Vagina (tissue), 1 donor: ENCODE measurements around a stretch of chr7.

DNA sequence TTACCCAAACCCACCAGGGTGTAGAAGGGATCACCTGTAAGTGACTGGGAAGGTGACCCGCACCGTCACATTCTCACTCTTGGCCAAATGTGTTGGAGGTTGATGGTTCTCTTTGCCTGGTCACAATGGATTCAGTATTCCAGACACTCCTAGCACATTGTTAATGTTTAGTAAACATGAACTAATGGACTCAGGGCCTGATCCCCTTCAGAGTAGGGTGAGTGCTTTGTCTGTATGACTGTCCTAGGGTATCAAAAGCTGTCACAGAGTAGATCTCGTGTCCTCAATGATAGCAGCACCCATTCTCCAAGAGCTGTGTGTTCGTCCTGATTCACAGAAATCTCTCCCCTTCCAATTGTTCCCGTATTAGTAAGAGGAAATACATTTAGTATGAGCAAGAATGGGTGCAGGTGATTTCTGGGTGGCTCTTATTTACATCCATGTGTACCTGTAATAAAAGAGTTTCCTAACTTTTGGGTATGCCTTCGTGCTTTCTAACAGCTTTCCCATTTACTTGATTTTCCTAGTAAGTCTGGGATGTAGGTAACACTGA lies 4.6 kb downstream of the EEPD1 start:
- PRO-cap: no peak
- RAMPAGE, long total RNA: no peak

- PRO-cap: no peak
- RAMPAGE, long total RNA: no peak
Measured at GRCh38 chr7:36172737-36173365, 19.8 kb downstream of the EEPD1 start.

GRCh38 chr7:36192662-36193677 lies 39.9 kb downstream of the EEPD1 start:
- PRO-cap: no peak
- RAMPAGE, long total RNA: start-site peak on the plus strand at chr7:36193137-36193191, 9 reads

DNA sequence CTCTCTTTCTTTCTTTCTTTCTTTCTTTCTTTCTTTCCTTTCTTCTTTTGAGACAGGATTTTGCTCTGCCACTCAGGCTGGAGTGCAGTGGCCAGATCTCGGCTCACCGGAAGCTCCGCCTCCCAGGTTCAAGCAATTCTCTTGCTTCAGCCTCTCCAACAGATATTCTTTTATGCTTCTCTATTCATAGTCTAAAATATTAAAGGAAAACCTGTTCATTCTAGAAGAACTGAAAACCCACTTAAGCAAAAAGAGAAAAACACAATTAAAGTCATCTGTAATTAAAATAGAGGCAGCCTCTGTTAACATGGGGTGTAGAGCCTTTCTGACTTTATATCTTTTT lies 127.6 kb downstream of the ANLN start:
- PRO-cap: no peak
- RAMPAGE, long total RNA: no peak

DNA sequence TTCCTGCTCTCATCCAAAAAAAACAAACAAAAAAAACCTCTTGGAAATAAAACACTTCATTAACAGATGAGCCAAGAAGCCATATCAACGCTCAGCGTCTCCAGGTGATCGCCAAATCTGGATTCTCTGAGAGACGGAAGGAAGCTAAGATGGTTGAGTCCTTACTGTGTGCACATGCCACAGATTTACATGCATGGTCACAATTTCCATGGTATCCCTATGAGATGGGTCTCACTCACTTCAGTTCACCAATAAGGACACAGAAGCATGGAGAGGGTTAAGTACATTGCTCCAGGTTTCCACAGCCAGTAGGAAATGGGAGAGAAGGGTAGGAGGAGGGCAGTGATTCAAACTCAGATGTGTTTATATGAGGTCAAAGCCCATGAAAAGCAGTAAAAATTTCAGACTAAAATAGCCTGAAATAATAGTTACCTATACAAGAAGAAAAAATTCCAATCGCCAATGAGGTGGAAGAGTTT lies 934 bp downstream of the AOAH start:
- PRO-cap: no peak
- RAMPAGE, long total RNA: no peak

DNA sequence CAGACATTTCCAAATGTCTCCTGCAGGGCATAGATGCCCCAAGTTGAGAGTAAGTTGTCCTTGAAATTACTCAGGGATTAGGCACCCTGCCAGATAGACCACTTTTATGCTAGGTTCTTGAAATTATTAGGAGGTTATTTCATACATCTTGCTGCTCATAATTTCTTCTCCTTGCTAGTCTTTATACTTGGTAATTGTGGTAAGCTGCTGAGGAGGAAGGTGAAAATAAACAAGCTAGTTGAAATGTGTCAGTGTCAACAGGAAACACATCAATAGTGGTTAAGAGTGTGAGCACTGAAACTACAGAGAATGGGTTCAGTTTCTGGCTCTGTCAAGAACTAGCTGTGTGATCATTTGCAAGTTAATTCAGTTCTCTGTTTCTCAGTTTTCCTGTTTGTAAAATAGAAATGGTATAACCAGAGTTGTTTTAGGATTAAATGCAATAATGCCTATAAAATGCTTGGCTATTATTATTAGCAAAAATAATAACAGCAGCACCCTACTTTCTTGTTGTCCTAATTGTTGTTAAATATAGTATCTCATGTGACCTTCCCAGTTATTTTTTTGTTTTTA lies 63.8 kb upstream of the AOAH start:
- PRO-cap: no peak
- RAMPAGE, long total RNA: no peak

DNA sequence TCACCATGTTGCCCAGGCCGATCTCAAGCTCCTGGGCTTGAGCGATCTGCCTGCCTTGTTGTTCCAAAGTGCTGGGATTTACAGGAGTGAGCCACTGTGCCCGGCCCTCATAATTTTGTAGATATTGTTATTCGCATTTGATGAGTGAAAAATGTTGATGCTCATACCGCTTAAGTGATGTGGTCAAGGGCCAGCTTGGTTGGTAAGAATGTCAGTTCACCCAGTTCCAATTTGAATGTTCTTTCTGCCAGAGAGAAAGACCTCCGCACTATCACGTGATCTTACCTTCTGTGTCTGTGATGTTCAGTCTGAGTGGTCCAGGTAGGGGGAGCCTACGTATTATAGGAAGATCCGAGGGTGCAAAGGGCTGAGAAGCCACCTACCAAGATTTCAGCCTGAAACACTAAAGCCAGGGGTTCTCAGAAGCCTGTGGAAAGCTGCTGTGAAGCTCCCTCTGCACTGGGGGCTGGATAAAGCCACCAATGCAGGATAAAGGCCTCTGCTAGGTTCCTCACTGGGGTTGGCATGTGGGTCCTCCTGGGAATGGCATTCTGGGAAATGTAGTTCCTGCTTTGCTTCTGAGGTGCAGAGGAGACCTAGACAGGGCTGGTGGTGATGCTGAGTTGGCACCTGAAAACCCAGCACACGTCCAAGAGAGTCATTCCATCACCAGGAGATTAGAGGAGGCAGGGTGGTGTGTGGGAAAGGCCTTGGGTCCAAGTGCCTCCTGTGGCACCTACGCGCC lies 64.6 kb upstream of the AOAH start:
- PRO-cap: no peak
- RAMPAGE, long total RNA: no peak

- PRO-cap: no peak
- RAMPAGE, long total RNA: start-site peak on the minus strand at chr7:36947396-36947513, 5 reads
Measured at GRCh38 chr7:36947425-36948335, 223.4 kb upstream of the AOAH start.

DNA sequence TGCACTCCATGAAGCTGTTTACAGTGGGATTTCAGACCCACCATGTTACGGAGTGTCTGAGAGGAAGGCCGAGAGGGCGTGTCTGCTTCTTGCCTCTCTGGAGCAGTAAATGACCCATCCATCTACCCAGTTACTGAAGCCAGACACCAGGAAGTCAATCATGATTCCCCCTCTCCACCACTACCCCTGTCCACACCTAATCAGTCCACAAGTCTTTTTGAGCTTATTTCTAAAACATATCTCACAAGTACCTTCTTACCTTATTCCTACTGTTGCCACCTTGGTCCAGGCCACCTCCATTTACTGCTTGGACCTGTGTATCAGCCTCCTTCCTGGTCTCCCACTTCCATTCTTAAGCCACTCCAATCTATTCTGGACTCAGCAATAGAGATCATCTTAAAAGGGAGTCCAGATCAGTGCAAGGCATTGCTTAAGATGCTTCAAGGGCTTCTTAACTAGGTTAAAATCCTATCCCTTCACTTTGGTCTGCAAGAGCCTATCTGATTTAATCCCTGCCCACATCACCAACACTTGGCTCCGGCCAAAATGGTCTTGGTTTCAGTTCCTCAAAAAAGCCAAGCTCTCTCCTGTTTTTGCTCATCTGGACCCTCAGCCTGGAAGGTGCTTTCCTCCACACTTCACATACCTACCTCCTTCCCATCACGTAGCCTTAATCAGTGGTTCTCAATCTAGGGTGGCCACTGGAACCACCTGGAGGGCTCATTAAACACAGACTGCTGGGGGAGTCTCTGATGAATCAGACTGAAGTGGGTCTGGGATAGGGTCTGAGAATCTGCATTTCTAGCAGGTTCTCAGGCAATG lies 226.7 kb upstream of the AOAH start:
- PRO-cap: no peak
- RAMPAGE, long total RNA: no peak

- PRO-cap: no peak
- RAMPAGE, long total RNA: start-site peak on the minus strand at chr7:37168187-37168300, 10 reads
Measured at GRCh38 chr7:37167749-37168407, 280.8 kb downstream of the ELMO1 start.

- PRO-cap: no peak
- RAMPAGE, long total RNA: no peak
Measured at GRCh38 chr7:37230343-37230616, 218.4 kb downstream of the ELMO1 start.

DNA sequence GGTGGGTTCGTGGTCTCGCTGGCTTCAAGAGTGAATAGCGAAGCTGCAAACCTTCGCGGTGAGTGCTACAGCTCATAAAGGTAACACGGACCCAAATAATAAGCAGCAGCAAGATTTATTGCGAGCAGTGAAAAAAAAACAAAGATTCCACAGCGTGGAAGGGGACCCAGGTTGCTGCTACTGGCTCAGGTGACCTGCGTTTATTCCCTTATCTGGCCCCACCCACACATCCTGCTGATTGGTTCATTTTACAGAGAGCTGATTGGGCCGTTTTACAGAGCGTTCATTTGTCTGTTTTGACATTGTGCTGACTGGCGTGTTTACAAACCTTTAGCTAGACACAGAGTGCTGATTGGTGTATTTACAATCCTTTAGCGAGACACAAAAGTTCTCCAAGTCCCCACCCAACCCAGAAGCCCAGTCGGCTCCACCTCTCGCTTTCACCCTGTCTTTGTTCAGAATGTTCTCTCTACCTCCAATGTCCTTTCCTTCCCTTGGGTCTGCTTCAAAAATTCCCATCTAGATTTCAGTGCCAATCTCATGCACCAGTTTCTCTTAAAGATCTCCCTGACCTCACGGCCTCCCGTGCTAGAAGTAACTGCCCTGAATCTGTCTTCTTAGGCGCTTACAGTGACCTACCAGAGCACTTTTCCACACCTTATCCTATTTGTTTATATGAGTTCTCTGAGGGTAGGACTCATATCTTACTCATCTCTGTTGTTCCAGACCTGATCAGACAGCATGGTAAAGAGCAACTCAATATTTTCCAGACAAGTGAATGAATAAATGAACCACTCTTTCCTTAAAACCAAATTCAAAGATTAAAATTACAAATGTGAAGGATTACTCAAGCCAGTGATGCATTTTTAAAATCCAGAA lies 95.0 kb downstream of the ELMO1 start:
- PRO-cap: unidirectional peak, minus-strand start at position 176 of the sequence
- RAMPAGE, long total RNA: no peak

DNA sequence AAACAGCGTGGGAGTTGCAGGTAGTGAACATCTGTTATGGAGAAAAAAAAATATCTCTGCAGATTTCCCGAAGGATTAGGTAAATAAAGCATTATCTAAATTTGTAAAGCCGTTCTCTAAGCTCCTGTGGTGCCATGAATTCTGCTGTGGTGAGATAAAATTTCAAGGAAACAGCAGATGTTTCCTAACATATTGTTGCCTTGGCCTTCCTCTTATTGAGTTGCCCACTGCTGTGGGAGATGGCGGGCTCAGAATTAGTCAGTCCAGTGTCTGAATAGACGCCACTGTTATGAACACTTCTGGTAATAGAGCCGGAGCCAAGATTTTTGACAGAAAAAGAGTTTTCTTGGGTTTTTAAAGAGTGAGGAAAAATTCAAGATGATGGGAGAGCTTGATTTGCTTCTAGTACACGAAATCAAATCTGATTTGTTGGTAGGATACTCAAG lies 82.6 kb upstream of the ELMO1 start:
- PRO-cap: no peak
- RAMPAGE, long total RNA: no peak

DNA sequence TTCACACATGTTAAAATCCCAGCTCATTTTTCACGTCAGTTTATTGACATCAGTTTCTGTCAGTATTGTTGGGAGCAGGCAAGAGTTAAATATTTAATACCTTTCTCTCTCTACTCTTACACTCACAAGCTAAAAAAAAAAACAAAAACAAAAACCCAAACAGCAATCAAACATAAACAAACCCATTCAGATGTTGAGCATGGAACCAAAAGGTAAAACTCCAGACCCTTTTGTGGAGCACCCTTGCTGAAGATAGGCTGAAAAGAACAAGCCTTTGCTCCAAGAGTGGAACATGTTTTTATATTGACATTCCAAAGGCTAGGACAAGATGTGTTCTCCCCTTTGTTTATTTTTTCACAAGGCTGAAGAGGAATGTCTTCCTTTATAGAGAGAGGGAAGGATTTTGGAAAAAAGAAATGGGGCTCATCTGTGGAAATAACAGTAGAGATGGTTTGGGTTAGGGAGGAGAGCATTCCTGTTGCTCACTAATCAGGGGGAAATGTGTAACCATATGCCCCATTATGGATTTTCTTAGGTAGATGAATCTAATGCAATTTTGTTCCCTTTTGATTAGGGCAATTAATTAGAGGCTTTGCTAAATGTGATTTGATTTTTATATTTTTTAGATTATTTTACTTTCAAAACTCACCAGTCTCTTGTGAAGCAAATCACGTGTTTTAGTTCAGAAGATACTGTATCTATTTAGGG lies 87.2 kb upstream of the ELMO1 start:
- PRO-cap: no peak
- RAMPAGE, long total RNA: no peak

DNA sequence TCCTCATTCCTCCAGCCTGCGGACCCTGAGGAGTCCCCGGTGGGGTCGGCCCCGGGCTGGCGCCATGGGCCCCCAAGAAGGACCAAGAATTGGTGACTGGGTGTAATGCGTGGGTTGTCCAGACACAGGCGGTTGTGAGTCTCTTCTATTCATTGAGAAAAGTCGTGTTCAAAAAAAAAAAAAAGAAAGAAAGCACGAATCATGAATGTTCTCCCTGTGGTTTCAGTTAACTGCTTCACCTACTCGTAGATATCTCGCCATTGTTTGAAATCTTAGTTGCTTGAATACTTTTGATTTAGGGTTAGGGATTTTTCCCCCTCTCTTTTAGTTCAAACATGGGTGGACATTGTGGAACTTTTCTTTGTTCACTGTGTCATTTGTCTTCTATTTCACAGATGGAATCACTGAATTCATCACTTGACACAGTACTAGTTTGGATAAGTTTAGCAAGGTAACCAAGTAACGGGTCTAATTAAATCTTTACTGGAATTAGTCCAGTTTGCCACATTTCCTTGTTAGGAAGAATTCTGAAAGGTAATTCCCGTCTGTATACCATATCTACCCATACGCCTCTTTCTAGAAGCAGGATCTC lies 746 bp downstream of the STARD3NL start:
- PRO-cap: unidirectional peak, minus-strand start at position 134 of the sequence
- RAMPAGE, long total RNA: no peak

DNA sequence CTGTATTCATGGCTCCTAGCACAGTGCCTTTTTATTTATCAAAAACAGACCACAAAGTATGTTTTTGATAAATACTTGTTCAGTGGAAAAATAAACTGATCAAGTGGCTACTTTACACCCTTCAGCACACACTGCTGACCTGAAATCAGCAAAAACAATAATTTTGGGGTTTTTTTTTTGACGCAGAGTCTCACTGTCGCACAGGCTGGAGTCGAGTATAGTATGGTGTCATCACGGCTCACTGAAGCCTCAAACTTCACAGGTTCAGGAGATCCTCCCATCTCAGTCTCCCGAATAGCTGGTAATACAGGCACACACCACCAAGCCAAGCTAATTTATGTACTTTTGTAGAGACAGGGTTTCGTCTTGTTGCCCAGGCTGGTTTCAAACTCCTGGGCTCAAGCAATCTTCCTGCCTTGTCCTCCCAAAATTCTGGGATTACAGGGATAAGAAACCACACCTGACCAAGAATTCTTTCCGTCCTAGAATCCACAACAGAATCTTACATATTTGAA lies 64.8 kb downstream of the STARD3NL start:
- PRO-cap: no peak
- RAMPAGE, long total RNA: no peak

DNA sequence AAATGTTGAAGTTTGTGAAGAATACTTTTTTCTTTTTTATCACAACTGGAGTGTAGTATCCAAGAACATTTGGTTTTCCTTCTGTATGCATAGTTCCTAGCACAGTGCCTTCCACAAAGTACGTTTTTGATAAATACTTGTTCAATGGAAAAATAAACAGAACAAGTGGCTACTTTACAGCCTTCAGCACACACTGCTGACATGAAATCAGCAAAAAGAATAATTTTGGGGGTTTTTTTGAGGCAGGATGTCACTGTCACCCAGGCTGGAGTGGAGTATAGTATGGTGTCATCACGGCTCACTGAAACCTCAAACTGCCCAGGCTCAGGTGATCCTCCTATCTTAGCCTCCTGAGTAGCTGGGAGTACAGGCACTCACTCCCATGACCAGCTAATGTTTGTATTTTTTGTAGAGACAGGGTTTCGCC lies 67.4 kb downstream of the STARD3NL start:
- PRO-cap: no peak
- RAMPAGE, long total RNA: no peak

DNA sequence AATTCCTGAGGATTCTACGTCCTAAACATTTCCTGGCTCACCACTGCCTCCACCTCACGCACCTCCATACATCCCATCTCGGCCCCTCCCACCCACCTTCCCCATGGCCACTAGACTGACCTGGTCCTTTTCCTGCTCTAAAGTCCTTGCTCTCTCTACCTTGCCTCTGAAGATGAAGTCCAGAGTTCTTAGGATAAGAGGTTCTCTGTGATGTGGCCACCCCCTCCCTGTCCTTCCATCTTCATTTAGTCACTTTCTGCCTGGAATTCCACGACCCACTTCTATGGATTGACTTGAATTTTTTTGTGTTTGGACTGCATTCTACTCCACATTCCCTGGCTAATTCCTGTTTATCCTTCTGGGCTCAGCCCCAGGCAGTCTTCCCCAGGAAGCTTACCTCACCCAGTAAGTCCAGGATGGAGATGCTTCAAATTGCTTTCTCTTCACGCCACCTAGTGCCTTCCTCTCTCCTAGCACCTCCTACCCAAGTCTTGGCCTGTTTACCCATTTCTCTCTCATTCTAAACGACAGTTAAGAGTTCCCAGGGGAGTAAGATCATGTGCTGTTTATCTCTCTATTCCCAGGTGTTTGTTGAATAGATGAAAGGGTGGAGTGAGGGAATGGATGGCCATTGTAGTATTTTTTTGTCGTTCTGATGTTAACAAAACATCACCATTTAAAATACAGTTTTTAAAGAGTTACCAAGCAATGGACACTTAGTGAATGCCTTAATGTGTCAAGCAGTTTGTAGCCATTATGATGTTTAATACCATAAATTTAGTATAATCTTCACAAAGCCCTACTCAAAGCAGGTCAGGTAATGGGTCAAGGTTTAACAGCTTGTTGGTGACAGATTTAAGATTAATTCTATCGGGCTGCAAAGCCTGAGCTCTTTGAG lies 140.8 kb downstream of the STARD3NL start:
- PRO-cap: no peak
- RAMPAGE, long total RNA: no peak

GRCh38 chr7:38330605-38331632 lies 152.9 kb downstream of the STARD3NL start:
- PRO-cap: no peak
- RAMPAGE, long total RNA: no peak

GRCh38 chr7:38576402-38576601 lies 54.9 kb downstream of the AMPH start:
- PRO-cap: no peak
- RAMPAGE, long total RNA: no peak